Endothelial cell (in vitro differentiated cells): ENCODE measurements around the genes SMARCC2 and RNF41.

GRCh38 chr12:55874261-55874952 is 31.7 kb upstream of the MMP19 start:
- PRO-cap = unidirectional peak, plus-strand start at chr12:55874678

- PRO-cap = no peak
Observed at GRCh38 chr12:55944089-55944595, 13.2 kb downstream of the DGKA start.

DNA sequence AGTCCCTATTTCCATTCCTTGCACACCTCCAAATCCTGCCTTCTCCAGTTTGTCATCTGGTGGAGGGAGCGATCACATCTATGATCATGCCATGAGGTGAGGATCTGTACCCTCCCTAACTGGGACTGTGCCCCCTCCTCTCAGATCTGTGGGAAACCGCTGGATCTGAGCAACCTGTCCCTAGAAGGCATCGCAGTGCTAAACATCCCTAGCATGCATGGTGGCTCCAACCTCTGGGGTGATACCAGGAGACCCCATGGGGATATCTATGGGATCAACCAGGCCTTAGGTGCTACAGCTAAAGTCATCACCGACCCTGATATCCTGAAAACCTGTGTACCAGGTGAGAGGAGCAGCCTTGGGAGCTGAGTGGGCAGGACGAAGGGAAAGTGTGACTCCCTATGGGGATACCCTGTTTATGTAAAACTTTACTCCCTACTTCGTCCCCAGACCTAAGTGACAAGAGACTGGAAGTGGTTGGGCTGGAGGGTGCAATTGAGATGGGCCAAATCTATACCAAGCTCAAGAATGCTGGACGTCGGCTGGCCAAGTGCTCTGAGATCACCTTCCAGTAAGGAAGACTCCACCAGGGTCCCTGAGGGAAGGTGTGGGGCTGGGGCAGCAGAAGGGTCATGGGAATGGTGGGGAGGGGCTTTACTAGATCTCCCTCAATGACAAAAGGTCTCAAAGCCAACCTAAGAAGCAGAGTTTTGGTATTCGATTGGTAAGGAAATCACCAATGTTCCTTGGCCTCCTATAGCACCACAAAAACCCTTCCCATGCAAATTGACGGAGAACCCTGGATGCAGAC is 13.0 kb downstream of the PMEL start:
- PRO-cap = no peak

DNA sequence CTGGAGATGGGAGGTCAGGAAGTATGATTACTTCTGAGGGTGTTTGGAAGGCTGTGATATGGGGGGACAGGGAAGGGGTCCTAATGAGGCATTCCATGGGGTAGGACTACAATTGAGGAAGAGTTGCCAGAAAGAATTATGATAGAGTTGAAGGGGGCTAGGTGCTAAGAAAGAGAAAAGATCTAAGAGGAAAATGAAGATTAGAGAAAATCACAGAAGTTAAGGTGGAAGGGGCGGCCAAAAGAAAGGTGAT is 7.8 kb downstream of the PMEL start:
- PRO-cap = no peak

- PRO-cap = no peak
Observed at GRCh38 chr12:55991293-55991698, 5.8 kb upstream of the SUOX start.

DNA sequence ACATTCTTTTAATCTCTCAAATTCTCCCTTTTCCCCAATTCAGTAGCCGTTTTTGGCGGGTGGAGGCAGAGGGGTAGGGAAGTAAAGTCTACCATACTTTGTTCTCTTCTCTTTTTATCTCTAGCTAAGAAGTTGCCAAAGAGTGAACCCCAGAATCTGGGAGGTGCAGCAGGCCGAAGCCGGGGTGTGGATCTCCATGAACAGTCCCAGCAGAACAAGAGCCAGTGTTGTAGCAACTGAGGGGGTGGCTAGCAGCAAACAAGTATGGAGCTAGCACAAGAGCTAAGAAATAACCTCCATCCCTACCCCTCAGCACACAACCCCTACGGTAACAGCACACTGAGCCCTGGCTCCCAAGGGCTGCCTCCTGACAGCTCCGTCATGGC is 5.1 kb upstream of the SUOX start:
- PRO-cap = no peak

GRCh38 chr12:56078791-56079689 is 925 bp upstream of the ERBB3 start:
- PRO-cap = bidirectional peak, plus-strand start at chr12:56079550, minus-strand start at chr12:56079390

DNA sequence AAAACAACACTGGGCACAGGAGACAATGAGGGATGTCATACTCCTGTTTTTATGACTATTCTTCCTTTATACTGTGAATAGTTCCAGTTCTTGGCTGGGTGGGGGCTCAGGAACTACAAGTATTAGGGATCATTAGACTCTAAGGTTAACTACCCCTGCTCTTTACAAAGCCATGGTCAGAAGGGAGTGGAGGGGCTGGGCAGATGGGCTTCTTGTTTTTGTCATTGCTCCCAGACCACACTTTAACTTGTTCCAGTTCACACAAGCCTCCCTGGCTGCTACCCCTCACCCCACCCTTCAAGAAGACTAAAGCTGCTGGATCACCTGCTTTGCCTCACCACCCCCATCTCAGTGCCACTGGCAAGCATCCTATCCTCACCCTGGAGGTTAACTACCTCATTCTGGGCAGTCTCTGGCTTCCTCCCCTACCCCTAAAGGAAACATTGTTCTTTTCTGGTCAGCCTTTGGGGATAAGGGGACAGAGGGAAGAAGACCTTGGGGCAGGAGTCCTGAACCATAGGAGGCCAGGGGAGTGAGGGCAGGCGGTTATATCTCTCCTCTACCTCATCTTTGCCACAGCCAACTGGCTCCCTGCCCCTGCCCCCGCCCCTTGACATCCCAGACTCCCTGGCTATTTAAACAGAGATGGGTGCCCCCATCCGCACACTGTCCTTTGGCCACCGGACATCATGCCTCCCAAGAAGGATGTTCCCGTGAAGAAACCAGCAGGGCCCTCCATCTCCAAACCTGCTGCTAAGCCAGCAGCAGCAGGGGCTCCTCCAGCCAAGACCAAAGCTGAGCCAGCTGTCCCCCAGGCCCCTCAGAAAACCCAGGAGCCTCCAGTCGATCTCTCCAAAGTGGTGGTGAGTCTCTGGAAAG is 1.1 kb downstream of the MYL6B start:
- PRO-cap = no peak

- PRO-cap = unidirectional peak, plus-strand start at chr12:56188384; unidirectional peak, plus-strand start at chr12:56188440
Observed at GRCh38 chr12:56188213-56188507, 1.1 kb downstream of the SMARCC2 start.

GRCh38 chr12:56188508-56189033 is 712 bp downstream of the SMARCC2 start:
- PRO-cap = unidirectional peak, plus-strand start at chr12:56188700

- PRO-cap = bidirectional peak, plus-strand start at chr12:56189241, minus-strand start at chr12:56189116; bidirectional peak, plus-strand start at chr12:56189770, minus-strand start at chr12:56189473
Observed at GRCh38 chr12:56189166-56189921, at the start of gene SMARCC2. Gene SMARCC2 (minus strand): TSS chr12:56189483.

GRCh38 chr12:56221120-56222178 is at the start of gene RNF41:
Gene RNF41 (minus strand): TSS chr12:56221922.
- PRO-cap = bidirectional peak, plus-strand start at chr12:56221215, minus-strand start at chr12:56221255; bidirectional peak, plus-strand start at chr12:56221315, minus-strand start at chr12:56221306; bidirectional peak, plus-strand start at chr12:56222012, minus-strand start at chr12:56221827

DNA sequence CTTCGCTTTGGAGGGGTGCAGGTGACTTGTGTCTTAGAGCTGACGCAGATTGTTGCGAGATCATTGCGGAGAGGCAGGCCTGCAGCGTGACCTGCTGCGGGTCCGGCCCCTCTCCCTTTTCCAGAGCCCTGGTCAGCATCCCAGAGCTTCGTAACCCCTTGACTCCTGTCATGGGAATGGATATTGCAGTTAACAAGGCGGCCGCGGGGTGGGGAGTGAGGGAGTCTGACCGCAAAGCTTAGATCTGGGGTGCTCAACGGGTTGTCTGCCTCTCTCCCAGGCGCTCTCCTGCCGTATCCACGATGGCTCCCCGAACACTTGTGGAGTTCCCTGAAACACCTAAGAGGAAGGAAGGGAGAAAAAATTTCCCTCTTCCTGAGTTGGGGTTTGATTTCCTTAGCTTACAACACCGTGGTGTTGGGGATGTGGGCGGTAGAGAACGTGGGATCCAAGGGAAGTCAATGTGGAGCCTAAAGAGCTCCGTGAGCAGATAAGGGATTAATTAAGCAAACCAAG is 515 bp upstream of the RNF41 start:
- PRO-cap = bidirectional peak, plus-strand start at position 435 of the sequence, minus-strand start at position 322 of the sequence

DNA sequence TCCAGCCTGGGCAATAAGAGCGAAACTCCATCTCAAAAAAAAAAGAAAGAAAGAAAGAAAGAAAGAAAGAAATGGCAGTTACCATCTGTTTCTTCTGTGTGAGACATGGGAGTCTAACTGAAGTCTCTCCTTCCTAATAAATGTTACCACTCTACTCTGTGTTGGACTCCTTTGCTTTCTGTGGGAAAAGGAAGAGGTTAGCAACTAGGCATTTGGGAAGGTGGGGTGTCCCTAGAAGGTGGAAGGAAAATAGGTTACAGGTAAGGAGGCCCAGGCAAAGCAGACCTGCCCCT is 204 bp upstream of the SLC39A5 start:
- PRO-cap = no peak

GRCh38 chr12:56271042-56271981 is 4.6 kb downstream of the COQ10A start:
- PRO-cap = no peak

GRCh38 chr12:56348385-56348712 is 9.7 kb downstream of the IL23A start:
- PRO-cap = no peak

DNA sequence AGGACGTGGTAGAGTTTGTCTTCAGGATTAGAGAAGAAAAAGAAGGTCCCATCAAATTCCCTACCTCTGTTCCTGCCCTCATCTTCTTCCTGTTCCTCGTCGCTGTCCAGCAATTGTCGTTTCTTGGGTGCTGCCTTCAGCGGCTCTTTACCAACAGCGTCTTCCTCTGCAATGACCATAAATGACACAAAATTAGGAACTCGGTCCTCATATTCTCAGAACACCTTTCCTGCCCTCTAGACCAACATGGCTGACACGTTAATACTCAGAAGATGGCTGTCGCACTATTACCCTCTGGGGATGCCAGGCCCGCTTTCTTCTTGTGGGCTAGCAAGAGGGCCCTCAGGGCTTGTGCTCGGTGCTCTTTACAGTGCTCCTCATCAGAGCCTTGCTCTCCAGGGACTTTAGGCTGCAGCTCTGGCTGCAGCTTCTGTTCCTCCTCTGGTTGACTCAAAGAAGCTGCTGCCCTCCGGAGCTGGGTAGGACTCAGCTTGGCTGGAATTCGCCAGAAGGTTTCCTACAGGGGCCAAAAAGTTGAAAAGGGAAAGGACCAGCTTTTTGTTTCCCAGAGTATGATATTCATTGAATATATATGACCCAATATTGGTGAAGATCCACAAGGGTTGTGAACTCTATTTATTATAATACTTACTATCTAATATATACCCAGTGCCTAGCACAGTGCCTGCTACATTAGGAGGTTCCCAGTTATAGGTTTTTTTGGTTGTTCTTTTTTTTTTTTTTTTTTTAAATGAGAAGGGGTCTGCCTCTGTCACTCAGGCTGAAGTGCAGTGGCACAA is 31.2 kb downstream of the TIMELESS start:
- PRO-cap = no peak

- PRO-cap = no peak
Observed at GRCh38 chr12:56589594-56590529, 40.3 kb downstream of the BAZ2A start.

DNA sequence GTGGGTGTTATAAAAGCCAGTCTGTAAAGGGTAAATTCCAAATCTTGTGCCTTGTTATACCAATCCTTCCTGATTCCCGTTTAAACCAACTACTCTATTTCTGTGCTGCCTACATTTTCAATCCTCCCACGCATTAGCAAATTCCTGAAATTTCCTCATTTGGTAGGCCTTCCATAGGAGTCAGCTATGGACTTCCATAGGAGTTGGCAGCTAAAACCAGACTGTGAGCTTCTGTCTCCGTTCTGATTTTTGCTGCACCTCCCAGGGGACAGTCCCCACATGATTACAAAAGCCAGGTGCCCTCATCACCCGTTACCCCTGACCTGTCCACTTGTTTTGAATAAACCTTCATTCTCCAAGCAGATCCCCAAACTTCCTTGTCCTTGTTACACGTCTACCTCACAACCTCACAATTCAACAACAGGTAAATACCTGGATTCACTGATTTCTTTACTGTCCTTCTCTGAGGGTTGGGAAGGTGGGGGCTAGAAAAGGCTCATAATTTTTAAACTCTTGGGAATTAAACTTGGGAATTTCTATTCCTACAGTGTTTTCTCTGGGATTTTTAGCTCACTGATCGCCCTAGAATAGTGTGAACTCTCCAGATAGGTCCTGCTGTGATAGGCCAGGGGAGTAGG is 35.6 kb downstream of the BAZ2A start:
- PRO-cap = no peak

DNA sequence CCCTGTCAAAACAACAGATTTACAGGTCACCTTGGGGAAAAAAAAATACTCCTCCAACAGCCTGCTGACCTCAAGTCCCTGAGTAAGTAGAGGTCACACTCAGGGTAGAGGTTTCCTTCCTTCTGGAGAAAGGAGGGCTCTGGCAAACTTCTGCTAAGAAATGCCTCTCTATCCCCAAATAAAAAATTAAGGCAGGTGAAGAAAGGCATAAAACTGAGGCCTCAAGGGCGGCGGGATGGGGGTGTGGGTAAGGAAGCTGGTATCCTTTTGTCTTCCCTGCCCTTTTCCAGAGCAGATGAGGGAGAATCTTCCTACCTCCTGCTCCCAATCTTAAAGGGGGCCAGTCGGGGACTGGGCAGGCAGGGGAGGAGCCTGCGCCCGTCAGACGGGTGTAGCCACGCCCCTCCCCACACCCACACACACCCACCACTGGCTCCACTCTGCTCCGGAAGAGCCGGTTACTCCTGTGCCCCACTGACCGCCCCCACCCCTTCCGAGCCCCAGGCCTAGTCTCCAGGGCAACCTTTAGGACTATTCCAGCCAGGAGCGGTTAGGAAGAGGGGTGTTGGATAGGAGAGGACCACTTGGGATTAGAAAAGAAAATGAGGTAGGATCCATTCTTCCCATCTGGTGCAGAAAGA is 2.1 kb upstream of the BAZ2A start:
- PRO-cap = no peak